ENCODE measurements around the gene SEC61G.

GRCh38 chr7:50502163-50502760, 52.1 kb upstream of the FIGNL1 start:
- RRBS, result no CpG with 5 or more reads among the region's 9 CpGs

- RRBS, result no CpG with 5 or more reads among the region's 11 CpGs
Observed at GRCh38 chr7:50614715-50615100, 49.5 kb upstream of the DDC start.

GRCh38 chr7:50659910-50660616, 94.9 kb upstream of the DDC start:
- RRBS, result no CpG with 5 or more reads among the region's 23 CpGs

DNA sequence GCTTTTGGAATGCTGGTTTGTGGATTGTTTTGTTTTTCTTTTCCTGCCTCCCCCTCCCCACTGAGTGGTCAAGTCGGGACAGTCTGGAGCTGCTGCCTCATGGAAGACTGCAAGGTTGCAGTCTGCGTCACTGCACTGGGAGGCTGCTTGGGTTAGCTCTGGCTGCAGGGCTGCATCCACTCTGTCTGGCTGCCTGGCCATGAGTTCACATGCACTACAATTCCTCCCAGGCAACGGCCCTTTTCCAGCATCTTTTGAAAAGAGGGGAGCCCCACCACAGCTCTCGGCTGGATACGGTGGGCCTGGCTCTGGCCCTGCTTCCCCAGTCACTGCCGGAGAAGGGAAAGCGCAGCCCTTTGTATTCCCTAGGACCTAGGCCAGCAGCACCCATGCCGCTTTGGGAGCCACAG, 80.7 kb downstream of the GRB10 start:
- RRBS, result no CpG with 5 or more reads among the region's 8 CpGs

GRCh38 chr7:50839010-50839616, 56.4 kb upstream of the GRB10 start:
- RRBS, result no CpG with 5 or more reads among the region's 9 CpGs

DNA sequence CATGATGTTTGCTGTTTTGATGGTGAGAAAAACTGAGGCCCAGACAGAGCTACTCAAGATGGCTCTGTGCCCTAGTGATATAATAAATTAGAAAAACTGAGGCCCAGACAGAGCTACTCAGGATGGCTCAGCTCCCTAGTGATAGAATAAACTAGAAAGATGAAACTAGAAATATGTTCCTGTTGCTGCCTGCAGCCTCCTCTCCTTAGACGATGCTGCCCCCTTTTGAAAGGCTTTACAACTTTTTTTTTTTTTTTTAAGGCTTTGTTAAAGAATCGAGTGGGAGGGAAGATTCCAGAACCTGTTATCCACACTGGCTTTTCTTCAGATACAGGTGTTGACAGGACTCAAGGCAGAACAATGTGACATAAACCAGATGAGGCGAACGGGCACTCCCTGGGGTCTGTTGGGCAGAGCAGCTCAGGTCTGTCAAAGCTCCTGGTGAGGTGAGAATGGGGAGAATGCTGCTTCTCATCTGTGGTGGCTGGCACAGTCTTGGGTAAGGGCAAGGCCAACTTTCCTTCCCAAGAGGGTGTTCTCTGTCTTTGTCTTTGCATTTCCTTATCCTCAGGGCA, 175.1 kb downstream of the COBL start:
- RRBS, result no CpG with 5 or more reads among the region's 4 CpGs

DNA sequence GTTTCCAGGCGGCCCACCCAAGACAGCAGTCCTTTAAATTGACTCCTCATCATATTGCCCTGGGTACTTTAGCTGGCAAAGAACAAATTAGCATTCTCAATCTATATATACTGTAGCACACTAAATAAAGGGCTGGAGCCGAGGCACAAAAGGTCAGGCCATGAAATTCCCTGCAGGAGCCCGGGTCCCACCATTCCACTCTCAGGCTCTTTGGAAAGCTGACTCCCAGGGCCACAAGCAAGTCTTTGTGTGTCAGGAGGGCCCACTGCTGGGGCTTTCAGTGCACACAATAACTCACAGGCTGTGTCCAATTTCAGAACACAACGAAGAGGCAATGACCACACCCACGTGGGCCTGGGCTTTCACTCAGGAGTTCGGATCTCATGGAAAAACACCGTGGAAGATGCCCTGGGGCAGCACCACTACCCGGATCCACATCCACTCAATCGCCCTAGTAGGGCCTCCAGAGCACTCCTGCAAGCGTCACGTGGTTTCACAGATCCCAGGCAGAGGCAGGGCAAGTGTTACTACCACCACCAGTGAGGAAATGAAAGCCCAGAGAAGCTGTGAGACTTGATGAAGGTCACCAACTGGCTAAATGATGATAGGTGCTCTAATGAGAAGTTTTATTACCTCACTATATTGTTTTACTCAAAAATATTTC, 60.3 kb downstream of the COBL start:
- RRBS, result no CpG with 5 or more reads among the region's 11 CpGs

DNA sequence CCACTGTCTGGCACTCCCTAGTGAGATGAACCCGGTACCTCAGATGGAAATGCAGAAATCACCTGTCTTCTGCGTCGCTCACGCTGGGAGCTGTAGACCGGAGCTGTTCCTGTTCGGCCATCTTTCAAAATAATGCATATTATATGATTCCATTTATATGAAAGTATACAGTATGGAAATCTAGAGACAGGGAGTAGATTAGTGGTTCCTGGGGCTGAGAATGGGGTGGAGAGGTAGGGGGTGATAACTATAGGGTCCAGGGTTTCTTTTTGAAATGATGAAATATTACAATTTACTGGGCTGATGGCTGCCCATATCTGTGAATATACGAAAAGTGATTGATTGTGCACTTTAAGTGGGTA, 3.2 kb upstream of the POM121L12 start:
- RRBS, result no CpG with 5 or more reads among the region's 7 CpGs

DNA sequence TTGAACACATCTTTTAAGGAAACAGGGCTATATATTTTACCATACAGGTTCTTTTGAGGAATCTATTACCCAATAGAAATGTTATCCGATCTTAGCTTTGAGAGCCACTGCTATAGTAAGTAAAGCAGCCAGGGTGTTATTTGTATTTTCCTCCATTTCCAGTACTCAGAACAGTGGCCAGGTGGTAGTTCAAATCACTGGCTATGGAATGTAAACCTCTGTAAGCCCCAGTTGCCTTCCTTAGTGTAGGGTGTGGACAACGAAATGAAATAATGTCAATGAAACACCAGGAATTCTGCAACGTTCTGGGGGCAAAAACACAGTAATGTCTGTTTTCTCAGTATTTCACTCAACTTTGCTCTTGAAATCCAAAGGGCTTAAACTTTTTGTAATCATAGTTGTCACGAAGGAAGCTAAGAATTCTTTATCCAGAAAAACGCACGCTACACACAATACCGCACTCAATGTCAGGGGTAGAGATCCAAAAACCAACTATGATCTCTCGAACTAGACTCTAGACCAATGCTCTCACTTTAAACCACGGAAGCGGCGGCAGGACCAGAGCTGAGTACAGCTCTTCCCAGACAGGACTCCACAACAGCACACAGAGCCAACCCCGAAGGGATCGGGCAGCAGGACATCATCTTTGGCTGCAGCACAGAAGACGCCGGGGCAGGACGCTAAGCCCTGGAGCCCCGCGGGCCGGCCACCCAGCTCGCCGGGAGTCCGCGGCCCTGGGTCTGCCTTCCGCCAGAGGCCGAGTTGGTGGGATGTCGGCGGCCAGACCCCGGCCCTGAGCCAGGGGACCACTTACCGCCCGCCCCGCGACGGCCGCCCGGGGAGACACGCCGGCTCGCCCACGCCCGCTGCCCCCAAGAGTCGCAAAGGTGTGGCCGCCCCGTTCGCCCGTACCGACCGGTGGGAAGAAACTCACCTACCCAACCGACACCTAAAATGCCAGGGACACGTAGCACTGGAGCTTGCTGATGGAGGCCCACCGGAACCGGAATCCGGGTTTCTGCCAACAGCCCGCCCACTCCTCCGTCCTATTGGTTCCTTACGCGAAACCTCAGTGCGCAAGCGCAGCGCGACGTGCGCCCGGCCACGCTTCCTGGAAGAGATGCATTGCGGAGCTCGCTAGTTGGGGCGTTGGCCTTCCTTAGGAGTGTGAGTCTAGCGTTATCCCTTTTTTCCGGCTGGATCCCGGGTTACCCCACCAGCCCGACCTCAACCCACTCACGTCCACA, at the start of gene SEC61G:
Gene SEC61G (minus strand): TSS at position 988 of the 1,247 bp plus-strand sequence.
- RRBS, result under 1% methylated on average over 47 of the region's 72 CpGs

DNA sequence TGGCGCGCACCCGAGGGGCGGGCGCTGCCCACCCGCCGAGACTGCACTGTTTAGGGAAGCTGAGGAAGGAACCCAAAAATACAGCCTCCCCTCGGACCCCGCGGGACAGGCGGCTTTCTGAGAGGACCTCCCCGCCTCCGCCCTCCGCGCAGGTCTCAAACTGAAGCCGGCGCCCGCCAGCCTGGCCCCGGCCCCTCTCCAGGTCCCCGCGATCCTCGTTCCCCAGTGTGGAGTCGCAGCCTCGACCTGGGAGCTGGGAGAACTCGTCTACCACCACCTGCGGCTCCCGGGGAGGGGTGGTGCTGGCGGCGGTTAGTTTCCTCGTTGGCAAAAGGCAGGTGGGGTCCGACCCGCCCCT, 952 bp downstream of the EGFR start:
- RRBS, result 1% methylated on average over 11 of the region's 32 CpGs

DNA sequence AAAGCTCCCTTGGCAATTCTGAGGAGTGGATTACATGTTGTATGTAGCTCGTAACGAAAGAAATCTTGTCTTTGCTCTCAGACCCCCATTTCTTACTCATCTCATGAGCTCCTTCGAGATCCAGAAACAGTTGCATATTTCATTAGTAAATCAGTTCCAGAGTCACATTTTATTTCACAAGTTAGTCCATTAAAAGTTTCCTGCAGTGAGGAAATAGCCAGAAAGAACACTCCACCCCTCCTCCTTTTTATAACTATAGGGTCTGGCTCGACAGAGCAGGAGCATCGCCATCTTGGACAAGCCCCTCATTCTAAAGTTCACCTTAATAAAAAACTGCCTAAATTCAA, 7.3 kb downstream of the EGFR start:
- RRBS, result no CpG with 5 or more reads among the region's 5 CpGs

DNA sequence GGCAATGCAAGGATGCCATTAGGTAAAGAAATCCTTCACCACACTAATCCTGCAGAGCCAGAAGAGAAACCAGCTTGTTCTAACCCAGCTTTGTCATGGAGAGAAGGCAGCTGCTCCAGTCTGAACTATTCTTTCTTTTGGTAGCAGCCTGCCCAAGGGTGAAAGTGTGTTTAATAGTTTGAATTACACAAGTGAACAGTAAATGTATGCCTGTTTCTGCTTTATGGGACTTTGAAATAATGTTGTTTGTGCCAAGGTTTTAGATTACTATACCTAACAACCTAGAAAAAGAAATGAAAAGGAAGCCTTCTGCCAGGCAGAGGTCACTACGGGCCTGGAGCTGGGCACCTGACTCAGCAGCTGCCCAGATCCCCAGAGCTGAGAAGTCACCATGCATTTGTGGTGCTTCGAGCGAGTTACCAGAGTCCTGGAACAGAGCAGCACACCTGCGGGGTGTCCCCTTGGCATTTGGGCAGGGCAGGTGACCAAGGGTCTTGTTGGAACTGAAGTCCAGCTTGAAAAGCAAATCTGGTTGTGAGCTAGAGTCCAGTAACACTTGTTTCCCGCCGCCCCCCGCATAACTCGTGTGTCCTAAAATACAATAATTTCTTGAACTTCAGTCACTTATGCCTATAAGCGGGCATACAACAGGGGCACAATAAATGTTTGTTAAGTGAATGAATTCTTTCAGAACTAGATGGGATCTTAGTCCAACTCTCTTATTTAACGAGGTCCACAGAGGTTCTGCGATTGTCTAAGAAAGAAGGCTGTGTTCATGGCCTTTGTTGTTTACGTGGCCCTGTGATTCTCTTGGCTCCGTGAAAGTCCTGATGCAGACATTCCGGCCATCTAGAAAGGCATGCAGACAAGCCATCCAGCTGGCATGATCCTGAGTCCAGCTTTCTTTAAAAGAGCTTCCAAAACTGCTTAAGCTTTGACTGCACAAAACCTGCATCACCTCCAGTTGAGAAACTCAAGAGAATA, 25.6 kb downstream of the EGFR start:
- RRBS, result no CpG with 5 or more reads among the region's 14 CpGs

GRCh38 chr7:55056070-55057498, 37.8 kb downstream of the EGFR start:
- RRBS, result no CpG with 5 or more reads among the region's 17 CpGs

GRCh38 chr7:55109238-55110229, 90.7 kb downstream of the EGFR start:
- RRBS, result no CpG with 5 or more reads among the region's 9 CpGs

DNA sequence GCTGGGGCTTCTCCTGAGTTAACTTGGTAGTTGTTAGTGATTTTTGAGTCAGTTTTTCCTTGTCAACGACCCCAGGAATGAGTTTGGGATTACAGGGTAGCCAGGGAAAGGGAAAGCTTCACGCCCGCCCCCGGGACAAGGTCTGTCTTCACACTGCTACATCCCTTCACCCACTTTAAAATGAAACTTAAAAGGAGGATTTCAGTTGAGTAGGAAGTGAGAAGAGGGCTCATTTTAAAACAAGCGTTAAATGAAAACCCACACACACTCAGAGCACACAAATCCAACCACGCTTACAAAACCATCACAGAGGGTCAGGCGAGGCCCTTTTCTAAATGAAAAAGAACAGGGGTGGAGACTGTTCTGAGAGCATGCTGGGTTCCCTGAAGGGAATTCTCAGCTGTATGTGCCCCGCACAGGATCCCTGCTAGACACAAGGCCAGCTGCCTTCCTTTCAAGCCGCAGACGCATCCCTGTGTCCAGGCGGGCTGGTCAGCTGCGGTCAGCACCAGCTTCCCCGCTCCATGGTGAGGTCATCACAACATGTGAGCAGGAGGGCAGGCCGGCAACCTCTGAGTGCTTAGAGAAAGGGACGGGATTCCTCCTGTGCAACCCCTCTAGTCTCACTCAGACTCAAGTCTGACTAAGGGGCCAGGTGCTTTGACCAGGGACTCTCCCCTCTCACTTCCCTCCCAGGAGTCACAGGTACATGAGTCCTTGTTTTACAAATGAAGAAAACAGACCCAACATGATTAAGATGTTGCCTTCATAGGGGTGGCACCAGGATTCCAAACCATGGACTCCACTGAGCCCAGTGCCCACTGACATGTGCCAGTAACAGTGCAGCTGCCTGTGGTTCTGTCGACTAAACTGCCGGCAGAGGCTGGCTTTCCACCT, 111.8 kb downstream of the EGFR start:
- RRBS, result no CpG with 5 or more reads among the region's 17 CpGs

GRCh38 chr7:55157196-55157985, 138.6 kb downstream of the EGFR start:
- RRBS, result no CpG with 5 or more reads among the region's 28 CpGs

GRCh38 chr7:55405927-55406335, 40.8 kb downstream of the LANCL2 start:
- RRBS, result no CpG with 5 or more reads among the region's 10 CpGs

GRCh38 chr7:55464645-55465531, 99.8 kb downstream of the LANCL2 start:
- RRBS, result no CpG with 5 or more reads among the region's 9 CpGs

DNA sequence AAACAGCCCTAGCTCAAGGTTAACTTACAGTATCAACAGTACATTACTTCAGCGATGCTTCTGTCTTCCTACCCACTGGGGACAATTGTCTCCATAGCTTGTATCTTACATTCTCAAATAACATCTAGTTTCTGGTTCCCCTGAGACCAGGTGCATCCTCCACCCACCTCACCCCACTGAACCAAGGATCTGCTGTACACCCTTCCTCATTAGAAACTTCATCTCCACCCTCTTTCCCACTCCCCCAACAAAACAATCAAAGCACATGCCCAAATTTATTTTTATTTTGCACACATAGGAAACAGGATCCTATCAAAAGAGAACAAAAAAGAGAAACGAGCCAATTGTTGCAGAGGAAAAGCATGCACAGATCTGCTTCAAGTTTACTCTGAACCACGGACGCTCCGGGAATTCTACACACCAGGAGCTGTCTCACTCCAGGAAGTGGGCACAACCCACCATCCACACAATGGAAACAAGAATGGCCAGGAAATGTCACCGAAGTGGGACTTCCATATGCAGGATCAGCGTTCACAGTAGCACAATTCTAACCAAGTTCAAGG, 101.9 kb downstream of the VOPP1 start:
- RRBS, result no CpG with 5 or more reads among the region's 7 CpGs

All from BE2C (cell line).